ENCODE measurements around the genes DHX58 and STAT3.

DNA sequence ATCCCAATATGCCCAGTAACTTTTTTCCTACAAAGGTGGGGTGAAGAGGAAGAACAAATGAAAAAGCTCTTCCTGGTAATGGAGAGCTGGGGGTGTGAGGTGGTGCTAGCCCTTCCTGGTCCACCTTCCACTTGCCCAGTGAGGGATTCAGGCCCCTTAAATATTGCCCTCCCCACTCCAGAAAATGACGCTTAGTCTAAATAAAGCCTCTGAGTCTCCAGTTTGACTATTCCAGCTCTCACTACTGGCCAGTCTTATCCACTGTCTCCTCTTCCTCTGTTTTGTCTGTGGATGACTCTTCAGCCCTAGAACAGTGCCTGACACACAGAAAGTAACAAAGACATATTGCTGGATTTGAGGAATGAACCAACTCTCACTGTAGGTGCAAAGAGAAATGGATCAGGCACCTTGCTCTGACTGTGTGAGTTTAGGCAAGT is 21.5 kb downstream of the ZNF385C start:
- CAGE, long polyA plus RNA, result no peak
- RRBS, result no CpG with 5 or more reads among the region's 1 CpG

DNA sequence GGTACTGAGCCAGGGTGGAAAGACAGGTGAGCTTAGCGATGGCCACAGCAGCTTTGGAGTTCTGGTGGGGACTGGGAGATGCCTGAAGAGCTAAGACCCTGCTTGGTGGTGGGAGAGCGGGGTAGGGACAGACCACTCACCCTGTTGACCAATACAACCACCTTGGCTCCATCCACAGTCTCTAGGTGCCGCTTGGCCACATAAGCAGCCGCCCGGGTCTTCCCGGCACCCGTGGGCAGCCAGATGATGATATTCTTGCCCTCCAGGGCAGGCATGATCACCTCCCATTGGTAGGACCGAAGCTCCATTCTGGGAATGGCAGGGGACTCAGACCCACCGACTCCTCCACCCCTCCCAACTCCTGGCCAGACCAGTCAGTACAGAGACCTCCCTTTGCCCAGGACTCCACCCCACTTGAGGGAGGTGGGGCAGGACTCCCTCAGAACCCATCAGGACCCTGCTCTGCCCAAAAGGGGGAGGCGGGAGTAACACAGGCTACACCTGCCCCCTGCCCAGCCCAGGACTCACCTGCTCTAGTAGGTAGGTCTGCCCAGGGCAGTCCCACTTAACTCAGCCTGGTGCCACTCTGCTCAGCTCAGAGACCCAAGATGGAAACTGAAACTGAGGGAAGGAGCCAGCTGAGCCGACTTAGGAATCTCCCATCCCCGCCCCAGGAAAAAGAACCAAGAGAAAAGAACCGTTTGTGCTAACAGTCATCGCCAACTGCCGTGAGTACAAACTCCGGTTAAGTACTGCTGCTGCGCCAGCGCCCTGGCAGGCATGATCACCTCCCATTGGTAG is 729 bp downstream of the DHX58 start:
- CAGE, long polyA plus RNA, result no peak
- RRBS, result no CpG with 5 or more reads among the region's 18 CpGs

DNA sequence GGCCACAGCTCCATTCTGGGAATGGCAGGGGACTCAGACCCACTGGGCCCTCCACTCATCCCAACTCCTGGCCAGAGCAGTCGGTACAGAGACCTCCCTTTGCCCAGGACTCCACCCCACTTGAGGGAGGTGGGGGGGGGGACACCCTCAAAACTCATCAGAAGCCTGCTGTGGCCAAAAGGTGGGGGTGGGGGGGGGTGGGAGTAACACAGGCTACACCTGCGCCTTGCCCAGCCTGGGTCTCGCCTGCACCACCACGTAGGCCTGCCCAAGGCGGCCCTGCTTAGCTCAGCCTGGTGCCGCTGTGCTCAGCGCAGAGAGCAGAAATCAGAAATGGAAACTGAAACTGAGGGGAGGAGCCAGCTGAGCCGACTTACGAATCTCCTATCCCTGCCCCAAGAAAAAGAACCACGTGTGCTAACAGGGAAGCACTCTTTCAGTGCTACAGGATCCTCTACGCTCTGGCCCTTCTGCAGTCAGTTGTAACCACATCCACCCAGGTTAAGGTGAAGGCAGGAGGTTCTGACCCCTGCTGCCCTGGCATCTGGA is at the start of gene DHX58:
Gene DHX58, minus strand, starts transcription at position 329 of the 549 bp plus-strand sequence.
- CAGE, long polyA plus RNA, result no peak
- RRBS, result no CpG with 5 or more reads among the region's 11 CpGs

DNA sequence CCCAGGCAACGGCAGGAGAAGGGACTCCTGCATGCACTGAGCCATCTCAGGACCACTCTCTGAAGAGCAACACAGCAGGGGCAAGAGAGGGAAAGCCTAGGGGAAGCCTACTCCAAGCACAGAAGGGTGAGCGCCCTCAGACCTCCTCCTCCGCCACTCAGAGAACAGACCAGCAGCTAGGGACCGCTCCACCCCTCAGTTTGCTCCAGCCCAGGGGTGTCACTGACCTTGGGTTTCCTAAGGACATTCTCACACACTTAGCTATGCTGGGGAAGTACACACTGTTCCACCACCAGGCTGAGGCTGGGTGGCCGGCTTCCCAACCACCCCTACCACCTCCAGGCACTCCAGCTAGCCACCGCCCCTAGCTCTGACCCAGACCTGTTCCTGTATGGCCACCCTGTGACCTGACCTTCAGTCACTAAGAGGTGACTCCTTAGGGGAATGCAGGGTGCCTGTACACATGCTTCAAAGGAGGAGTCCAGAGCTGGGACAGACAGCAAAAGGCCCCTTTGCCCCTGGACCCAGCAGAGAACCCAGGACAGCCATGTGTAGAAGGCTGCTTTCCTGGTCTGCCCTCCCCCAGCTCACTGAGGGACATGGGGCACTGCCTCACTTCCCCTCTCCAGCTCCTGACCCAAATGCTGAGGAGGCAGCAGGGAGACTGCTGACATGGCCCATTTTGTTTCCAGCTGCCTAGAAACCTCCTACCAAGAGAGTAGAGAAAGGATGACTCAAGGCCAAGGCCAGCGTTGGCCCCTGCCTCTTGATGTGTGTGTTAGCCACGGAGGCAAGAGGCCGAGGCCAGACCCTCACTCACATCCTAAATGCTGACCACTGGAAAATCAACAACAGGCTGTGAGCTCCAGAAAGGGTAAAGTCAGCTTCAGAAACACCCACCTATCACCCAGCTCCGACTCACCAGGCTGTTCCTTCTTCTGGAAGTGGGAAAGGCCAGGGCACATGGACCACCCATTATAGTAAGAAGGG is 6.7 kb downstream of the HSPB9 start:
- CAGE, long polyA plus RNA, result no peak
- RRBS, result no CpG with 5 or more reads among the region's 10 CpGs

GRCh38 chr17:42167633-42168126 is 12.9 kb upstream of the RAB5C start:
- CAGE, long polyA plus RNA, result no peak
- RRBS, result 53% methylated on average over 1 of the region's 8 CpGs

- CAGE, long polyA plus RNA, result no peak
- RRBS, result 90% methylated on average over 5 of the region's 18 CpGs
These were observed 2.0 kb downstream of the GHDC start for GRCh38 chr17:42192230-42192784.

- CAGE, long polyA plus RNA, result no peak
- RRBS, result no CpG with 5 or more reads among the region's 31 CpGs
These were observed 6.8 kb upstream of the GHDC start for GRCh38 chr17:42200667-42201947.

- CAGE, long polyA plus RNA, result no peak
- RRBS, result no CpG with 5 or more reads among the region's 2 CpGs
These were observed 3.0 kb downstream of the STAT5B start for GRCh38 chr17:42273175-42273508.

DNA sequence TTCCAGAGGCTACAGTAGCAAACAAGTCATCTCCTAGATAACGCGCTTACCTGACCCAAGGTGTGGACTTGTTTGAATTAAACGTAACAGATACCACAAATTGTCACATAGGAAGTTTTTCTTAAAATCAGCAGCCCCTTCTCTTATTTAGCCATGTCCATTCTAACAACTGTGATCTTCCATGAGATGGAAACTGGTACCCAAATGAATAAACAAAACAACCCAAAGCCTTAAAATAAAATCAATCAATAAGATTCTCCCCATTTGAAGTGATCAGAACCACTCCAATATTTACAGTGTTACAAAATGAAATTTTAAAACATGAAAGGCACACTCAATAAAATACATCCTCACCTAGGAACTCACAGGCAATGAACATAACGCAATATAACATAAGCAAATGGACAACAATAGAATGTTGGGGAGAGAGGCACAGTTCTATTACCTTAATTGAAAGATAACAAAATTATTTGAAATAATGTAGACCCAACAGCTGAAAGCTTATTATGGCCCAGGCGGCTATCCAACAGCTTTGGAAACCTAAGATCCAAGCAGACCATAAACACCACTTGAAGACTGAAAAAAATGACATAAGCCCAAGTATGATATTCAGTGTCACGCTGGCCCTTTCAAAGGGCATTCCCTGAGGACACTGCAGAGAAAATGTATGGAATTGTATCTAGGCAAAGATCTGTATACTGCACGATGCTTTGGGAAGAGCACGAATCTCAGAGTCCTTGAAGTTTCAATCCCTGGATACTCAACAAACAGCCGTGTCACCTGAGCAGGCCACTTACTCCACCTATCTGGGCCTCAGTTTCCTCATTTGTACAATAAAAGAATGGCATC is 1.6 kb downstream of the STAT5B start:
- CAGE, long polyA plus RNA, result no peak
- RRBS, result no CpG with 5 or more reads among the region's 9 CpGs

- CAGE, long polyA plus RNA, result no peak
- RRBS, result 3% methylated on average over 9 of the region's 32 CpGs
These were observed 276 bp downstream of the STAT5A start for GRCh38 chr17:42288614-42288933.

- CAGE, long polyA plus RNA, result no peak
- RRBS, result no CpG with 5 or more reads among the region's 16 CpGs
These were observed 15.7 kb downstream of the STAT5A start for GRCh38 chr17:42303775-42304683.

GRCh38 chr17:42319591-42320462 is 31.5 kb downstream of the STAT5A start:
- CAGE, long polyA plus RNA, result no peak
- RRBS, result no CpG with 5 or more reads among the region's 11 CpGs

GRCh38 chr17:42340945-42341288 is 47.3 kb downstream of the STAT3 start:
- CAGE, long polyA plus RNA, result no peak
- RRBS, result no CpG with 5 or more reads among the region's 2 CpGs

GRCh38 chr17:42378974-42379910 is 9.0 kb downstream of the STAT3 start:
- CAGE, long polyA plus RNA, result no peak
- RRBS, result no CpG with 5 or more reads among the region's 7 CpGs

- CAGE, long polyA plus RNA, result no peak
- RRBS, result 2% methylated on average over 20 of the region's 69 CpGs
These were observed at the start of gene STAT3 for GRCh38 chr17:42388243-42389557. STAT3 (minus strand) TSS chr17:42388442.

DNA sequence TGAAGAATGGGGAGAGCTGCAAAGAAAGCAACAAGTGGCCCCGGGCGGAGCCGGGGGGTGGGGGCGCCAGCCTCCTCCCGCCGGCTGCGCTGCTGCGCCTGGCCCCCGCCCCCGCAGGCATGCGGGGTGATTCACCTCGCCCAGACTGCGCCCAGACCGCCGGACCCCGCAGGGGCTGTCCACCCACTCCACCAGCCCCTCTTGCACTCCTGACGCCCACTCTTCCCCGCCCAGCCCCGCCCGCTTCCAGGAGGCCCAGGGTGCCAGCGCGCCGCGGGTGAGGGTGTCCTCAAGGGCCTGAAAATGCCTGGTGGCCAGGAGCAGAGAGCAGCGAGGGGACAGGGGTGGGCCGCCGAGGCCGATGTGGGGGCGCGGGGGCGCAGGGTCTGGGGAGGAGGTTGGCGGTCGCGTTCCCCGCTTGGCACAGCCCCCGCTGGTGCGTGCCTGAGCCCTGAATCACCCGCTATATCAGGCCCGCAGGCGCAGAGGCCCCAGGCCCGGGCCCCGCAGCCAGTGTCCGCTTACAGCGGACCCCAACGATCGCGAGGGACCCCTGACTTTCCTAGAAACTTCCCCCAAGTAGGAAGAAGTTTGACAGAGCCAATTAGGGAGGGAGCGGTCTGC is 1.3 kb downstream of the CAVIN1 start:
- CAGE, long polyA plus RNA, result no peak
- RRBS, result 1% methylated on average over 9 of the region's 48 CpGs

DNA sequence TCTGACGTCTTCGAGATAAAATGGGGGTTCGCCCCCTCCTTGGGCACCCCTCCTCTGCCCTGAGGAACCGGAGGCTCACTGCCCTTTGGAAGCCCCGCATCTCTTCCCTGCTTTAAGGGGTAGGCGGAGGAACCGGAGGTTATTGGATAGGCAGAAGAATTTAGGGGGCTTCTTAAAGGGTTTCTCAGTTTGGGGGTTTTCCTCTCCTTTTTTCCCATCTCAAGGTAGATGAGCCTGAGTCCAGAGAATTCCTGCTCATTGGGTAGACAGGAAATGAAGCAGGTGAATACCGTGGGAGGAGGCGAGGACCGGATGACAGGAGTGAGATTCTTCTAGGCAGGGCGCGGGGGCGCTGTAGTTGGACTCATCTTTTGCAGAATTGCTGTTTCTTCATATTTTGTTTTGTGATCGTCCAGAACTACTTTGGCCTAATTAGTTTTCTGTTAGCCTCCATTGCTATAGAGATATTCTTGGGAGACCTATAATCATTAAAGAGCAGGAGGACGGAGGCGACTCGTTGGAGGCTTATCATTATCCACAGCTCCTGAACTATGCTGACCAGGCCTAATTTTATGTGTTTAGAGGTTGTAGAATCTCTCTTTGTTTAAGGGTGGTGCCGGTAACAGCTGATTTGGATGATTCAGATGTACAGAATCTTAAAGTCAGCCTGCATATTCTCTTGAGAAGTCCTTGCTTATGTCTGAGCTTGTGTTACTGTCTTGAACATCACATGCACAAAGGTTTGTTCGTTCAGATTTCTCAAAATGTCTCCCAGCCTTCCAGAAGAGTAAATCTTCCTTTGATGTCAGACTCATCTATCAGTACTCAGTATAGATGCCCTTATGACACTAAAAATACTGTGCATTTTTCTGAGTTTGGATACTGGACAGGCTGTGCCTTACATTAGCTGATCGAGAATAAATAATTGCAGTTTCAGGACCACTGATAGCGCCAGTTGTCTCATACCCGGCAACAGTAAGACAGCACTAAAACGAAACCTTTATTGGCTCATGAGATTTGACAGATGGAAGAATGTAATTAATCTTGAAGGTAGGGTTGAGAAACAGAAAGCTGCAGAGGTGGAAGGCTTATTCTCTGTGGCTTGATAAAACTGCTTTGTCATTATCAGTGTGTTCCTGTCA is 758 bp downstream of the ATP6V0A1 start:
- CAGE, long polyA plus RNA, result no peak
- RRBS, result 5% methylated on average over 4 of the region's 23 CpGs

DNA sequence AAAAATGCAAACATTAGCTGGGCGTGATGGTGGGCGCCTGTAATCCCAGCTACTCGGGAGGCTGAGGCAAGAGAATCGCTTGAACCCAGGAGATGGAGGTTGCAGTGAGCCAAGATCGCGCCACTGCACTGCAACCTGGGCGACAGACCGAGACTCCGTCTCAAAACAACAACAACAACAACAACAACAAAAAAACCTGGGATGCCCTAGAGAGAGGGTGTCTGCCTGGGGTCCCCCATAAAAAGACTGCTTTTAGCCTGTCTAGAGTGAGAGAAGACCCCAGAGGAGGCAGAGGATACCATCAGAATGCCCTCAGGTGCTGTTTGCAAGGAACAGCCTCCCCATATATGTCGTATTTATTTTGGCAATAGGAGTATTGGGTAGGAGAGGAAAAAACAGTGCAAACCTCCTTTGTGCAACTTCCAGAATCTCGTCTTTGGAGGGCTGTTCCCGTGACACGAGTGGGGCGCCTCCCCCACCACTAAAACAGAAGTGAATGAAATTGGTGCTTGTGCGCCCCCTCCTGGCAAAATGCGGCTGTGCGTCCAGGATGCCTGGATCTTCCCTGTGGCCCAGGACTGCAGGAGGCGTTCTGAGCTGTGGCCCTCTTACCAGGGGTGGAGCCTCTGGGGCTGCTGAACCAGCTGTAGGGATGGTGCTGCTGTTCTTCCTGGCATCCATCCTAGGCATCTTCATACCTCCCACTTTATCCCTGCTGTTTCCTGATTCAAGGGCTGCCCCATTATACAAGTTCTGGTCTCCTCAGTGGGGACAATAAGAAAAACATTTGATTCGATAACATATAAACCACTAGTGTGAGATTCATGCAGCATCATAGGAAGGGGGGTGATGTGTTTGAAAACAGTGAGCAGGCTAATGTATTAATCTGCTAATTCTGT is 18.7 kb upstream of the NAGLU start:
- CAGE, long polyA plus RNA, result no peak
- RRBS, result no CpG with 5 or more reads among the region's 19 CpGs

GRCh38 chr17:42522132-42522442 is 14.0 kb upstream of the NAGLU start:
- CAGE, long polyA plus RNA, result no peak
- RRBS, result no CpG with 5 or more reads among the region's 7 CpGs

DNA sequence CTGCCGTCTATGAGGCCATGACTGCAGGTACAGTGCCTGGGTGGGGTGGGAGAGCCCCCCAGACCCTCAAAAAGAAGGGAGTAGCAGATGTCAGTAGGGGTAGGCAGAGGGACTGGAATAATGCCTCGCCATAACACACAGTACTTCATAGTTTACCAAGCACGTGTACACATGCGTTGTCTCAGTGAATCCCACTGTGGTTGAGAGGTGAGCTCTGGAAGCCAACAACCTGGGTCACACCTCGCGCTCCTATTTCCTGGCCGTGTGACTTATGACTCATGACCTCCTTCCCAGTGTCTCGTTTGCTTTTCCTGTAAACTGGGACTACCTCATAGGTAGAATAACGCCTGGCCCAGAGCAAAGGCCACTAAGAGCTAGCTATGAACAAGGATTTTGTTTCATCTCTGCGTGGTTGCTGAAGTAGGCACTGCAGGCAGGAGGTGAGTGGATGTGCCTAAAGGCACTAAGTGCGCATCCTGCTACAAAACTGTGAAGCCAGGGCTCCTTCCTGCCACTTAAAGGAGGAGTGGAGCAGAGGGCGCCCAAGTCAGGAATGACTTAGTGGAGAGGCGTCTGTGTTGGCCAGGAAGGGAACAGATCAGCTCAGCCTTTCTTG is 5.2 kb downstream of the NAGLU start:
- CAGE, long polyA plus RNA, result no peak
- RRBS, result no CpG with 5 or more reads among the region's 13 CpGs

Measured in osteoblast (primary cell).